Peripheral blood mononuclear cell (primary cell): Measurements from ENCODE around the gene GGTA1.

DNA sequence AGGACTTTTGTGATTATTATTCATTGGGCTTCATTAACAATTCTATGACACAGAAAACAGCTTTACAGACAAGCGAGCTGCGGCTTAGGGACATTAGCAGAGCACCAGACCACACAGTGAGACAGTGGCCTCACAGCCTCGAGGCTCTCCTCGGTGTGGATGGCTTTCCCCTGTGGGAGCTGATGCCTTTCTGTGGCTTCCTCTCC, 1.1 kb downstream of the TRAF1 start:
- PRO-cap, 8 experiments, result peak in 2 of 8 experiments; most common plus-strand start position 93 of the sequence (in 1); most common minus-strand start position 123 of the sequence (in 2)

DNA sequence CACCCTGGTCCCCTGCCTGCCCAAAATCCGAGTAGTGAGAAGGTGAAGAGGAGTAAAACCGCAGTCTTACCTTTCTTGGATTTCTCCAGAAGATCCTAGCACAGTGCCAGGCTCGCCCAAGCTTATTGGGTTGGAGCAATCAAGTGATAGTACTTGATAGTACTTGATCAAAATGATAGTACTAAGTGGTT, 2.8 kb upstream of the TRAF1 start:
- PRO-cap, 8 experiments, result no peak in any of the 8 experiments

DNA sequence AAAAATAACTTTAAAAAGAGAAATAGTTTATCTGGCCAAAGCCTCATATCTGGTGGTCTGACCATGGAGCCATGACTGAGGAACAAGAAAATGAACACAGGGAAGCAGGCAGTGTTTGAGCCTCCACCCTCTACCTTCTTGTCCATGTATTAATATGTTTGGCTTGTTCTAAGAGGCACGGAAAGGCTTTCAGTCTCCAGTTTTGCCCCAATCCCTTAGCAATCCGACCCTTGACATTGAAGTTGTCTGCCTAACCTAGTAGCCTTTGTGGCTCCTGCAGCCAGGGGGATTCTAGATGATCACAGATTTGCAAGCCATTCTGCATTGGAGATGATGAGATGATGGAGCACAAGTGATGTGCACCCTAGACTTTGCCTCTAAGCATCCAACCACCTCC, 5.4 kb upstream of the TRAF1 start:
- PRO-cap, 8 experiments, result no peak in any of the 8 experiments

DNA sequence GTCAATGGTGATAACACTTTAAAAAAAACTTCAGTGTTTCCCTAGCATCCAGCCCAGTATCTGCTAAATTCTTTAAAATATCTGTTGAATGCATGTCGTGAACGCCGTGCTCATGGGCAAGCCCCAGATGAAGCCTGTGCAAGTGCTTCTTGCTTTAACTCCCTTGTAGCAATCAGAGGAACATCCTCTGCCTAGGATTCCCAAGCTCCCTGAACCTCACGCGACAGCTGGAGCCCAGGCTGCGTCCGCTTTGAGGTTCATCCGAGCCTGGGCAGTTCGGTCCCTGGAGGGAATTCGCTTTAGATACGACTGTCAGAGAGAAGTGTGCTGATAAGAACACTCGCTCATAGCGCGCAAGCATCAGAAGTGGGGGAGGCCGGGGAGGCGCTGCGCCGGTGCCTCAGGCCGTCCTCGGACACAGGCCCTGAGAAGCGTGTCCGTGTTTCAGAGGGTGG, 522 bp upstream of the CNTRL start:
- PRO-cap, 8 experiments, result peak in 8 of 8 experiments; most common plus-strand start position 360 of the sequence (in 5); most common minus-strand start position 226 of the sequence (in 2)

DNA sequence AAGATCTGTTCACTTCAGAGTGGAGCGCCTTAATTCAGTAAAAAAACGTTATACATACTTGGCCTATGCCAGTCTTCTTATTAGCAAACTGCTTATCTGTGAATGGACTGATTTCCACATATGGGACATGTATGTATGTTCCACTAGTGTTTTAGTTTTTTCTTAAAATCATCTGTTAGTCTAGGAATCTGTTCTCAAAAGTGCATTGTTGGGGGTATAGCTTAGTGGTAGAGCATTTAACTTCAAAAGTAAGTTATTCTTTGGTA, 14.0 kb downstream of the CNTRL start:
- PRO-cap, 8 experiments, result no peak in any of the 8 experiments

DNA sequence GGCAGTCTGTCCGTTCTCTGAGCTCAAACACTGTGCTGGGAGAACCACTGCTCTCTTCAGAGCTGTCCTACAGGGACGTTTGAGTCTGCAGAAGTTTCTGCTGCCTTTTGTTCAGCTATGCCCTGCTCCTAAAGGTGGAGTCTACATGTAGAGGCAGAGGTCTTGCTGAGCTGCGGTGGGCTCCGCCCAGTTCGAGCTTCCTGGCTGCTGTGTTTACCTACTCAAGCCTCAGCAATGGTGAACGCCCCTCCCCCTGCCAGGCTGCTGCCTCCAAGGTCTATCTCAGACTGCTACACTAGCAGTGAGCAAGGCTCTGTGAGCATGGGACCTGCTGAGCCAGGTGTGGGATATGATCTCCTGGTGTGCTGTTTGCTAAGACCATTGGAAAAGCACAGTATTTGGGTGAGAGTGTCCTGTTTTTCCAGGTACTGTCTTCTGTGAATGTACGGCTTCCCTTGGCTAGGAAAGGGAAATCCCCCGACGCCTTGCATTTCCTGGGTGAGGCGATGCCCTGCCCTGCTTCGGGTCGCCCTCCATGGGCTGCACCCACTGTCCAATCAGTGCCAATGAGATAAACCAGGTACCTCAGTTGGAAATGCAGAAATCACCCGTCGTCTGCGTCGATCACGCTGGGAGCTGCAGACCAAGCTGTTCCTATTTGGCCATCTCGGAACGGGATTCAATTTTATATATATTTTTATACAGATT, 58.5 kb downstream of the CNTRL start:
- PRO-cap, 8 experiments, result no peak in any of the 8 experiments

DNA sequence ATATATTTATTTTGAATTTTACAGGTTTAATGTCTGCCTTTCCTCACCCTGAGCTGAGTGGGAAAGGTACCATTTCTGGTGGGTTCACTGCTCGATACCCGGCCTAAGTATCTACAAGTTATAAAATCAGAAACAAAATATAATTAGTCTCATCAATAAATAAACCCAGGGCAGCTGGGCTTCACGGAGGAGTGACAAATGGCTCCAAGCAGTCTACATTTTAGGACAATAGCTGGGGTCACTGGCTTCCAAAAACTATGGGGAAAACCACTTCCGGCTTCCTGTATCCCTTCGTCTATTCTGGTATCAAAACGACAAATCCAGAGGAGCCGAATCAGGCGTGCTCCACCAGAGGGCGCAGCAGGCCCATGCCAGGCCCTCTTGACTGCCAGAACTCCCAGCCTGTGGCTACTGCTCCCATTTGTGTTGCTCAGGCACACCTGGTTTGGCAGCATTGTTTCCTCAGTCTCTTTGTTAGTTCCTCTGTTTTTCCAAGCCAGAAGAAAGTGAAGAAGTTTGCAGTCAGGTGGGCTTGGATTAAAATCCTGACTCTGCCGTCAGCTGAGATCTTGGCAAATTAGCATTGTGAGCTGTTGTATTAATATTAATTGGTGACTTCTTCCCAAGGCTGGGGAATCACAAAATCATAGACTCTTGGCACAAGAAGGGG, 11.5 kb upstream of the RAB14 start:
- PRO-cap, 8 experiments, result no peak in any of the 8 experiments

DNA sequence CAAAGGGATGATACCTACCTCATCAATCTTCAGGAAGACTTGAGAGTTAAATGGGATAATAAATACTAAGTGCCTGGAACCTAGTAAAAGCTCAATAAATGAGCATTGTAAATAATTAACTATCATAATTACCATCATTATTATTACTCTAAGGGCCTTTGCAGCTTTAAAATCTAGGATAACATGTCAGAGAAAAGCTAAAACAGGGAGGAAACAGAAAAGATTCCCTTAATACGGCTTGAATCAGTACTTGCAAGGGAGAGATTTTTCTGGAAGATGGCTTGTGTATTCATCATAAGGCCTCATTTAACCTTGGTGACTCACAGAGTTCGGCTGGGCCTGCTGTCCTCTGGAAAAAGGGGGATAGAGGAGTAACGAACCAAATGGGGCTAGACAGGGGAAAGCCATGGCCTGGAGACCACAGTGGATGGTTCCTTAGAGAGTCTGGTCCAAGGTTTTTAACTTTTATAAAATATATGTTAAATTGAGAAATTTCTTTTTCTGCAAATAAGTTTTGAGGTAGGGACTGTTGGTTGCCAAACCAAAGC, 25.8 kb upstream of the GSN start:
- PRO-cap, 8 experiments, result no peak in any of the 8 experiments

DNA sequence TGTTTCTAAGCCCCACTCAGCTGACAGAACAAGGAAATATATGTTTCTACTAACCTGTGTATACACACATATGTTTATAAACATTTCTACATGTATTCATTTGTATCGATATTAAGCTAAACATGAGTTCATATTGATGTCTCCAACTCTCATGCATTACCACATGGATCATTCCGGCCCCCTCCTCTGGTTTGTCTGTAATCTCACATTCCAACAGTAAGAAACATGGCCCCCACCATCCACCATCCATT, 39.8 kb upstream of the STOM start:
- PRO-cap, 8 experiments, result no peak in any of the 8 experiments

- PRO-cap, 8 experiments, result peak in 7 of 8 experiments; most common plus-strand start chr9:121499829 (in 2); most common minus-strand start chr9:121499731 (in 4)
Observed at GRCh38 chr9:121499635-121500497, at the start of gene GGTA1. TSS of gene GGTA1 (minus strand) at chr9:121499844.

- PRO-cap, 8 experiments, result no peak in any of the 8 experiments
Observed at GRCh38 chr9:121550411-121551029, 50.9 kb upstream of the GGTA1 start.

GRCh38 chr9:121619831-121620510, 31.5 kb upstream of the DAB2IP start:
- PRO-cap, 8 experiments, result no peak in any of the 8 experiments

DNA sequence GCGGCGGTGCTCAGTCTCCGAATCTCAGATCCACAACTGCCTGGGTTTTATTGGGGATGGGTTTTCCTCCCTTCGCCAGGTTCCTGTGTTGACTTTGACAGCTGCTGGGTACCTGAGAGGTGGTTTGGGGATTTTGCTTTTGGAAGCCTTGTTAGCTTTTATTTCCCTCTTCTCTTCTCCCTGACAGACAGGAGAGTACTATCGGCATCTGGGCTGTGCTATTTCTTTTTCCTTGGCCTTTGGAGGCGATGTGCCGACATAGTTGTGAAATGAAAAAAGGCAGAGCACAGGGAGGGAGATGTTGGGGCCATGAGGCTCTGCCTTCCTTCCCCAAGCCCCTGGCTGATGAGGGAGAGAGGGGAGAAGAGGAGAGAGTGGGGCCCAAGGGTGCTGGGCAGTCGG, 7.4 kb downstream of the DAB2IP start:
- PRO-cap, 8 experiments, result no peak in any of the 8 experiments

DNA sequence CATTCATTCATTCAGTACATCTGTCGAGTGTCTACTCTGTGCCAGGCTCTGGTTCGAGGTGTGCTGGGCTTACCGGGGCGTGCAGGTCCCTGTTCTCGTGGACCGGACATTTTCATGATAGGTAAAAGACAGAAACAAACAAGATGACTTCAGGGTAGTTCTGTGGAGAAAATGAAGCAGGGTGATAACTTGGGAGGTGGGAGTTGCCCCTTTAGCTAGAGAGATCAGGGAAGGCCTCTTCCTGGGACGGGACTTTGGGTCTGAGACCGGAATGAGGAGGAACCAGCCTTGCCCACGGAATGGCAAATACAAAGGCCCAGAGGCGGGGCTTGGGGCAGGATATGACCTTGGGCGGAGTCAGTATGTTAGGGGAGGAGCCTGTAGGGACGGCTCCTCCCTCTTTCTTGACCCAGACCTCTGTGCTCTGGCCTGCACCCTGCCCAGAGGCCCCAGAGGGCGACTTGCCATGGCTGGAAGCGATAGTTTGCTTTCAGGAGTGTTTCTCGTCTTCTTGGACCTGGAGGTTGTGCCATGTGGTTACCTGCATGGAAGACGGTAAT, 85.4 kb downstream of the DAB2IP start:
- PRO-cap, 8 experiments, result no peak in any of the 8 experiments

- PRO-cap, 8 experiments, result no peak in any of the 8 experiments
Observed at GRCh38 chr9:121739612-121740379, 88.4 kb downstream of the DAB2IP start.

DNA sequence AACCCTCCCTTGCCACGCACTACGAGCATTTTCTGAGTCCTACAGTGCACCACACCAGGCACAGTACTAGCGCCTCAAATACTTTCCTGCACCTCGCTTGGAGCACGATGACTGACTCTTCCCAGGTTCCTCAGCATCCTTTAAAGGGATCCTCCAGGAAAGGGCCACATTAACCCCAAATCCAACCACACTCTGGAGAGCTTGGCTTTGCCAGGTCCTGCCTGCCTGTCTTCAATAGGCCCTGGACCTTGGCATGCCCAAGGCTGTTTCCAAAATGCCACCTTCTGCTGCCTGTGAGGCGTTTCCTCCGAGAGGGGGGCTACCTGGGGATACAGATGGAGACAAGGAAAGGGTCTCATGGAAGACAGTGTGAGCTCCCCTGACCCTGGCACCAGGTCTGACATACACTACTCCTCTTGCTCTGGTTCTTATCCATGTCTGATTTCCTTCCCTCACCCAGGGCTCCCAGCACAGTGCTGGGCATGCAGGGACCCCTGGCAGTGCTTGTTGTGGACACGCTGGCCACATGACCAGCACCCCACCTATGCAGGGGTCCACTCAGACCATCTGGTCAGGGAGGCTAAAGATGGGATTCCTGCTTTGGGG, 170.0 kb downstream of the DAB2IP start:
- PRO-cap, 8 experiments, result no peak in any of the 8 experiments

DNA sequence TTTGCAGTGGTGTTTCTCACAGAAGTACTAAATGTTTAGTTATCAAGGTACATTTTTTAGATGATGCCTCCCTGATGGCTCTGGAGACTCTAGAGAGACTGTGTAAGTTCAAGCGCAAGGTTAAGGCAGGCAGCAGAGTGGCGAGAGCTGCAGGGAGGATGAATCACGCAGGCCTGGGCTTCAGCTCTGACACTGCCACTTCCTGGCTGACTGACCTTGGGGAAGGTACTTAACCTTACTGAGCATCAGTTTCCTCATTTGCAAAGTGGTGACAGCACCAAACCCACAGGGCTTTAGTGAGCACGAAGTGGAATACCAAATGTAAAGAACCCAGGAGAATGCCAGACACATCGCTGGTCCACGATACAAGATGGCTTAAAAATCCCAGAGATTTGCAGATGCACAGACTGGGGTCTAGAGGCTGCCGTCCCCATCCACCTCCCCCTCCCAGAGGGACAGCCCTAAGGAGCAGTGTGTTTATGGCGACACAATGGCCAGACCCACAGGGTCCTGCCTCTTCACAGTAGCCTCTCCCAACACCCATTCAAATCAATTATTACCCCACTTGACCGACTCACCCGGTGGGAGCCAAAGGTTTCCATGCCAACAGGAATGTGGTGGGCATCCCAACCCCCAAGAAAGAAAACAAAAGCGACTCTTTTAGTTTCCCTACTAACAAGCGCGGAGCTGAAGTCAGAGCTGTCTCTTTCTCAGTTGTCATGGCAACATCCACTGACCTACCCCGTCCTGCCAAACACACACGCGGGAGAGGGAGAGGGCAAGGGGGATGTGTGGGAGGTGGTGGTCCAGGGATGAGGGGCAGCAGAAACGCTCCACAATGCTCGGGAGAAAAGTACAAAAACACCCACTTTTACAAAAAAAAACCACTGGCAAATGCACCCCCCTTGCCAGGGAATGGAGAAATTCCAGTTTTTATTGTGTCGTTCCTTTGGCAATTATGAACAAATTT, 209.1 kb downstream of the TTLL11 start:
- PRO-cap, 8 experiments, result no peak in any of the 8 experiments

DNA sequence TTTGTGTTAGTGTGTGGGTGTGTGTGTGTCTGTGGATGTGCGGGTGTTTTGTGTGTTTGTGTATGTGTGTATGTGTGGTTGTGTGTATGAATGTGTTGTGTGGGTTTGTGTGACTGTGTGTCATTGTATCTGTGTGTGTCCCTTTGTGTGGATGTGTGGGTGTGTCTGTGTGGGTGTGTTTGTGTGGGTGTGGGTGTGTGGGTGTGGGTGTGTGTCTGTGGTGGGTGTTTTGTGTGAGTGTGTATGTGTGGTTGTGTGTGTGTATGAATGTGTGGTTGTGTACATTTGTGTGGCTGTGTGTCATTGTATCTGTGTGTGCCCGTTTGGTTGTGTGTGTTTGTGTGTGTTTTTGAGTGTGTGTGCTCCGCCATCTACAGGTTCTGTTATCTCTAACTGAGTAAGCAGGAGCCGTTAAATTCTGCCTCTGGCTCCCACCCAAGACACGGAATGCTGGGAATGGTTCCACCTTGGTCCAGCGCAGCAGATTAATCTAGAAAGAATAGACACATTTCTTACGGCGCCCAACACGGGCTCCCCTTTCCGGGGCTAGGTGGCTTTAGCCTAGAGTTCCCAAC, 197.3 kb downstream of the TTLL11 start:
- PRO-cap, 8 experiments, result no peak in any of the 8 experiments

DNA sequence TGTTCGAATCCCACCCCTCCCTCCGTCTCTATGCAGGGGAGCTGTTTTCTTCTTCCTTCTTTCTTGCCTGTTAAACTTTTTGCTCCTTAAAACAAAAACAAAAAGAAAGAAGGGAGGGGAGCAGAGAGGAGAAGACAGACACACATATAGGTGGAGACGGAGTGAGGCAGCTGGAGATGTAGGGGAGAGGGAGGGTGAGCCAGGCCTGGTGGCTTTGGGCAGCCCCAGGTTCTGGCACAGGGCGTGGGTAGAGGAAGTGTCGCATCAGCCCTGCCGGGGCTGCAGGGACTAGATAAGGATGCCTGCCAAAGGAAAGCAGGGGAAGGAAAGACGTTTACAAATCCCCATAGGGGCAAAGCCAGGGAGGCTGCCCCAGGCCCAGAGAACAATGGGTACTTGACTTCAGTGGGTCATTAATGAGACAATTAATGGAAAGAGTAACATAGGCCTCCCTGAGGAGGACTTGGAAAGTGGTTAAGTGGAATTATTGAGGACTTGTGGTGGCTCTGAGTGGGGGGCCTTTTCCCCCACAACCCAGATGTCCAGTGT, 38.7 kb upstream of the PTGS1 start:
- PRO-cap, 8 experiments, result no peak in any of the 8 experiments

DNA sequence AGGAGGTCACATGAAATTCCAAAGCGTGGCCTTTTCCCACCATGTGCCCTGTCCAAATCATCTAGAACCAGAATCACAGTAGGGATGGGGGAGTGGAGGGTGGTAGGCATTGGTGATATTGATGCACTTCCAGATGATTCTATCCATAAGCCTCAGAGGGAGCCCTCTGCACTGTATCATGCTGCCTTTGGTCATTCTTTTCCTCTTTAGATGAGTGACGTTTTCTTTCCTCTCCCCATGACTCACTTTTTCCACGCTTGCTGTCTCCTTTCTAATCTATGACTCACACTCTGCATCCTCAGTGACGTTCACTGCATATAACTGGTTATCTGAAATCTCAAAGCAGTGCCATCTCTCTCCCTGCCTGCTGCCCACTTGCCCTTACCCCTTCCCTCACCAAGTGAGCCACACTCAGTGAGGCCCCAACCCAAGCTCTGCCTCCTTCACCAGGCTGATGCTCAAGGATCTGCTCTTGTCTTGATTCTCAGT, 31.5 kb downstream of the PTGS1 start:
- PRO-cap, 8 experiments, result no peak in any of the 8 experiments